ENCODE data around the gene MRO.

- PRO-cap = no peak
These were observed 111.2 kb downstream of the MYO5B start for GRCh38 chr18:50083745-50084187.

DNA sequence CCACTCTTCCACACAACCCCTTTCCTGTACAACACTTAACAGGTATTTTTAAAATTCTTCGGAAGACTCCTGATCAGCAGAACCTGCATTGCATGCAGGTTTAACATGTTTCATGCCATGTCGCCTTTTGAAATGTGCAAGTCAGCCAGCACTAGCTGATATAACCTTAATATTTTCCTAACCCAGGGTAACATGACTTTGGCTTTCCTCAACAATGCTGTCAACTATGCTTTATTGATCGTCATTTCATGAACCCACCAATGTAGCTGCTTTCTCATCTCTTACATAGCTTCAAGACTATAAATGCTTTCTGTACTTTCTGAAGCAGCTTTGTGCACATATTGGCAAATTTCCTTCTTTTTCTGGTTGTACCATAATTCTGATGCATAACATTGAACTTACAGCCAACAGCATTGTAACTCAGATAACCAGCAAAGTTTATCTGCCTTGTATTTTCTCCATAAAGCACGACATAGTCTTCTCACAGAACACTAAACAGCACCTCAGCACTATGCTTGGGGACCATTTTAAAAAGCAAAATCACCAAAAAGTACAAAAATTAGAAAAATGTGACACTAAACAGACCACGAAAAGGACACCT, 2.2 kb downstream of the MBD1 start:
- PRO-cap = no peak

- PRO-cap = no peak
These were observed 17.6 kb upstream of the SKA1 start for GRCh38 chr18:50357263-50357687.

GRCh38 chr18:50757257-50757946, 62.4 kb downstream of the MRO start:
- PRO-cap = no peak

DNA sequence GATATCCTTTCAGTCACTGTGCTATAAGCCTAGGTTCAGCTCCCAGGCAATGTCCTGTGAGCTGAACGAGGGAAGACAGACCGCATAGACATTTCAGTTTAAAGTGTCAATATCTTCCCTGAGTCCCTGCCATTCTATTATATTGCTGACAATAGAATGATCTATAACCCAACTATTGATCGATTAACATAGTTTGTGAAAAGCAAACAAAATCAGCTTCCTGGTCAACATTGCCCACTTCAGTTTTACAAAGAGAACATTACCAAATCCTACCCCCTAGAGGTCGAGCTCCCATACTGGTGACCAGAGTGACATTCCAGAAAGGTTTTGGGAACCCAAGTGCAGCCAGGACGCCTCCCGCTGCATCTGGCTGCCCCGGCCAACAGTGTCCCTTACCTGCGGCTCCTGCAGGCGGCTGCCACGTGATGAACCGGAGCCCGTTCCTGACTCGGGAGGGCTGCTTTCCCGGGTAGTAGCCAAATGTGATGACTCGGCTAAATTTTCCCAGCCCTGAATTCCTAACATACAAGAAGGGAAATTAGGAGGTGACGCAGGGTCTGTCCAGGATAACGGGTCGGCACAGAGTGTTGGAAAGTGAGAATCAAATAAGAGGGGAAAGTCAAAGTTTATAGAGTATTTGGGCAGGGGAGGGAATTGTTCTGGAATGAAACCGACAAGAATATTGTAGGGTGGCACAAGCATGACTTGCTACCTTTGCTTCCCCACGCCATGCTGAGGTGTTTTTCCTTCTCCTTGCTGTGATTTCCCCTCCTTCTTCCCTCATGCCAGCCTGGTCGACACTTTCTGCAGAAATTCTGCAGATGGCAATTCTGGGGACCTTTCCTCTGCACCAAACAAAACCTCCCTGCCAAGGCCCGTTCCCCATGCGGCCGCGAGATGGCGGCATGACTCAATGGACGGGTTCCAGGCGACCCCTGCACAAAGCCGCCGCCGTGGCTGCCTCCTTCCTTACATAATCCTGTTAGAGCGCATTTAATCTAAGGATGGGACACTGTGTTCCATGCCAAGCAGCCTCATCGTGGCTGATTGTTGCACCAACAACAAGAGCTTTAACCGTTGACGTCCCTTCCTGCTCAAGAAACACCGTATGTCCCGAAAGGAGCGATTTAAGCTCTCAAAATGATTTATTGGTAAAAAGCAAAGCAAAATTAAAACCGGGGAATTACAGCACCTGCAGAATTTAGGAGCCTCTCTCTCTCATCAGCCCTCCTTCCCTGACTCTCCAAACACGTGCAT, at the start of gene MRO:
TSS of gene MRO (minus strand) at position 832 of the 1,257 bp plus-strand sequence.
- PRO-cap = no peak

DNA sequence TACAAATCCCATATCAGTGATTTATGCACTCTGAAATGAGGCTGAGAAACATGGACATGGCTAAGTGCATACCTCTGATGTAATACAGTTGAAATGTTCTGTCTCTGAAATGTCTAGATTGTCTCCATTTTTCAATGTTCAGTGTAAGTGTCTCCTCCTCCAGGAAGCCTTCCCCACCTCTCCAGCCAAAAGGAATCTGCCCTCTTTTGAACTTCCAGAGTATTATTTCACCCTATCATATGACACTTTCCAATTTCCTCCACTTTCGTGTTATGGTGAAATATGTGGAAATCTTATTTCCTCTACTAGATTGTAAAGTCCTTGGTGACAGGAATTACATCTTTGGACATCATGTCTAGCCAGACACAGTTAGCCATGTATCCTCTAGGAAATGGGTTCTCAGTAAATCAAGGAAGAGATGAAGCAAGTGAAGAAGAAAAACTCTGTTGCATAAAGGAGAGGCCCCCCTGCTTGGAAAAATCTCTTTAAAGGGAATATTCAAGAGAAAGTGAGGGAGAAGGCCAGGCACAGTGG, 29.4 kb upstream of the ME2 start:
- PRO-cap = no peak

- PRO-cap = no peak
These were observed 18.8 kb downstream of the ELAC1 start for GRCh38 chr18:50986641-50986998.

- PRO-cap = no peak
These were observed 54.4 kb downstream of the SMAD4 start for GRCh38 chr18:51084404-51084812.

- PRO-cap = no peak
These were observed 75.1 kb downstream of the MBD2 start for GRCh38 chr18:54149191-54149850.

GRCh38 chr18:54357134-54357741, 420 bp downstream of the STARD6 start:
- PRO-cap = no peak

GRCh38 chr18:54388723-54389322, 31.1 kb downstream of the C18orf54 start:
- PRO-cap = no peak

DNA sequence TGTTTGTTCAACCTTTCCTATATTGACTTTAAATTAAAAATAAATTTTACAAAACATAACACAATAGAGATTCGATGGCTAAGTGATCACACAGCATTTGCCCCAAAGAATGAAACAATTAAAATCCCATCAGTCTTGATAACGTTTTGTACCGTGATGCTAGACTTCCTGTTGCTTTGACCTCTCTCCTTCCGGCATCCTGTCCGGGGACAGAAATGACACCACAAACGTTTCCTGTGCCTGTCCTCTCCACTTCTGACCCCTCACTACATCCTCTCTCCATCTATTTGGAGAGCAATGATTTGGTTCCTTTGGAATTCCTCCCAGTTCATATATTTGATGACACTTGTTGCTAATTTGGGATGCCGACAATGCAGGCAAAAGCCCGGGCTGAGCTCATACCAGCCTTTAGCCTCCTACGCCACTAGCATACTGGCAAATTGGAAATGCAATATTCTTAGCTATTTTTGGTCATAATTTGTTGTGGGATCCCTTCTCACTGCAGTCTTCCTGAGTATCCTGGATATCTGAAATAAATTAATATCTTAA, 151.2 kb upstream of the CCDC68 start:
- PRO-cap = no peak

- PRO-cap = no peak
These were observed 285.6 kb downstream of the TCF4 start for GRCh38 chr18:55302288-55302993.

DNA sequence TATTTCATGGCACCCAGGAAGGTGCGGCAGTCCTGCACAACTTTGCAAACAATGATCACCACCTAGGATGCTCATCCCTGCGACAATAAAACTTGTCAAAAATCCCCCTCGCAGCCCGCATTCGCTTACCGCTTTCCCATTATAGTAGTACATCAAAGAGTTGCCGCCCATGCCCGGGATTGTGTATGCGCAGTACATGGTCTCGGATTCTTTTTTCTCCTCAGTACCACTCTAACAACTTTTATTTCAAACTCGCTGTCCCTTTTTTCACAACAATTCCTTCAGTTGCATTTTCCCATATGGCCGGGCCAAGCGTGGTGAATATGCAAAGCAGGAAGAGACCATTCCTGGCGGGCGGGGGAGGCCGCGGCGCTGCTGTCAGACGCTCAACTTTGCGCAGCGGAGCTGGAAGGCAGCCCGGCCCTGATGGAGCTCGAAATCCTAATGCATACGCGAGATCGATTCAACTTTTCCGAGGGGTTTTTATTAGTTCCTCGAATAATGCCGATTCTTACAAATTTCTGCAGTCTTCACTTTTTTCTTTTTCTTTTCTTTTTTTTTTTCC, 266.4 kb downstream of the TCF4 start:
- PRO-cap = bidirectional peak, plus-strand start at position 389 of the sequence, minus-strand start at position 216 of the sequence

- PRO-cap = bidirectional peak, plus-strand start at chr18:55322522, minus-strand start at chr18:55322363; unidirectional peak, minus-strand start at chr18:55322735
These were observed 265.6 kb downstream of the TCF4 start for GRCh38 chr18:55322106-55323056.

DNA sequence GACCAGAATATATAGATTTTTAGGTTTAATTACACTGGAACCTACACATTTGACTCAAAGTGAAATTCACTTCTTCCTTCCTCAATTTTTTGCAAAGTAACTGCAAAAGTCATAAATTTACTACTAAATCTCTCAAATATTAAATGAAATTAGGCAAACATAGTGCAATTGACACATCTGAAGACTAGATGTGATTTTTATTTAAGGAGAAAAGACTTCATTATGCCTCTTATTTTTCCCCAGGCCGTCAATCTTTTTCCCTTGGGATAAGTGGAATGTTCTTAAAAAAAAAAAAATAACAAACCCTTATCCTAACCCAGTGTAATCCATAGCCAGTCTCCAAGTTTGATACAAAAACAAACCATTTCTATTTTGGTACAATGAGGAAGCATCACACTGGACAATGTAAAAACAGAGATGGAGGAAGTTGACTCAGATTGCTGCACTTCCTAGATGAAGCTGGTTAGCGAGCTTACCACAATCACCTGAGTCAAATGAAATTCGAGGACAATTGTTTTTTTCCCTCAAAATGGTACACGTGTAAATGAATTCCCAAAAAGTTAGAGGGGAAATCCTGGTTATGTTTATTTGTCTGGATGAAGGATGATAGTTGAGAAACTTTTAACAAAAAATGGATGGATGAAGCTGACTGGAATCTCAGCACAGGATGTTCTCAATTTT, 259.8 kb downstream of the TCF4 start:
- PRO-cap = no peak

DNA sequence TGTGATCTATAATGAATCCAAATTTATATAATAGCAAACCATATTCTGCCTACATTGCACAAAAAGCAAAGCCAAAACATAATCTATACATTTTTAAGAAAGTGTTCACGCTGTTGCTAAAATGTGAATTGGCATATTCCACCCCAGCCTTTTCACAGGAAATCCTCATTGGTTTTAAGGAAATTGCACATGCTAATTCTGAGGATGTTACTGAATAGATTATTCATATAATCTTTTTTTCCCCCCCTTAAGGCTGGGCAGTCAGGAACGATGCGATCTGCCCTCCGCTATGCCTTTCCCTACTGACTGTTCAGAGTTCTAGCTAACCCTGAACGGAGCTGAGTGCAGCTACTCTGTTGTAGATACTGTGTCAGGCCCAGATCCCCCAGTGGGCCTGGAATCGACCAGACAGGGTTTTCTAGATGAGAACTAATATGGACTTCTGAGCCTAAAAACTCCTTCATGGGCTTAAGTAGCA, 192.3 kb downstream of the TCF4 start:
- PRO-cap = no peak

GRCh38 chr18:55401586-55402413, 186.2 kb downstream of the TCF4 start:
- PRO-cap = bidirectional peak, plus-strand start at chr18:55401829, minus-strand start at chr18:55401688

DNA sequence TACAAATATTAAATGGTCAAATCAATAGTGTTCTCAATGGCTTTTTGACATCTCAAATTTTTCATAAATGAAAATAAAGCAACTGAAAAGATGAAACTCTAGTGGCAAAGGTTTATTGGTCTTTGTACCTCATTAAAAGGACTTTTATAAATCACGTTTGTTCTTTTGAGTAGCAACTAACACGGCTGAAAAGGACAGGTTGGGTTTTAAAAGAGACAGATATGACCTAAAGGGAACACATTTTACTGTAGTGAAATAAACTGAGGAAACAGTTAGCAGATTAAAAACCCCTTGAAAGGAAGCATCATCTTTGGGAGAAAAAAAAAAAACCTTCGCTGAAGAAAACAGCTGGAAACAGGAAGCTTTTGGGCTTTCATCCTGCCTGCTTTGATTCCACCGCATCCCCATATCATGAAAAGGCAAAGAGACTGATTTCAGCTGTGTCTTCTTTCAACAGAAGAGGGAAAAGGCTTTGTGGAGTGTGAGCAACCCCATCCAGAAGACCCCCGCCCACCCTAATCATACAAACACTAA, 86.5 kb downstream of the TCF4 start:
- PRO-cap = no peak

GRCh38 chr18:55731966-55732359, 144.0 kb upstream of the TCF4 start:
- PRO-cap = no peak